CD14-positive monocyte (primary cell): Measurements from ENCODE around the genes FXYD2, ATP5MG, KMT2A and ARCN1.

GRCh38 chr11:117816796-117817221 lies 7.7 kb downstream of the FXYD2 start:
- CAGE, long polyA plus RNA = no peak

DNA sequence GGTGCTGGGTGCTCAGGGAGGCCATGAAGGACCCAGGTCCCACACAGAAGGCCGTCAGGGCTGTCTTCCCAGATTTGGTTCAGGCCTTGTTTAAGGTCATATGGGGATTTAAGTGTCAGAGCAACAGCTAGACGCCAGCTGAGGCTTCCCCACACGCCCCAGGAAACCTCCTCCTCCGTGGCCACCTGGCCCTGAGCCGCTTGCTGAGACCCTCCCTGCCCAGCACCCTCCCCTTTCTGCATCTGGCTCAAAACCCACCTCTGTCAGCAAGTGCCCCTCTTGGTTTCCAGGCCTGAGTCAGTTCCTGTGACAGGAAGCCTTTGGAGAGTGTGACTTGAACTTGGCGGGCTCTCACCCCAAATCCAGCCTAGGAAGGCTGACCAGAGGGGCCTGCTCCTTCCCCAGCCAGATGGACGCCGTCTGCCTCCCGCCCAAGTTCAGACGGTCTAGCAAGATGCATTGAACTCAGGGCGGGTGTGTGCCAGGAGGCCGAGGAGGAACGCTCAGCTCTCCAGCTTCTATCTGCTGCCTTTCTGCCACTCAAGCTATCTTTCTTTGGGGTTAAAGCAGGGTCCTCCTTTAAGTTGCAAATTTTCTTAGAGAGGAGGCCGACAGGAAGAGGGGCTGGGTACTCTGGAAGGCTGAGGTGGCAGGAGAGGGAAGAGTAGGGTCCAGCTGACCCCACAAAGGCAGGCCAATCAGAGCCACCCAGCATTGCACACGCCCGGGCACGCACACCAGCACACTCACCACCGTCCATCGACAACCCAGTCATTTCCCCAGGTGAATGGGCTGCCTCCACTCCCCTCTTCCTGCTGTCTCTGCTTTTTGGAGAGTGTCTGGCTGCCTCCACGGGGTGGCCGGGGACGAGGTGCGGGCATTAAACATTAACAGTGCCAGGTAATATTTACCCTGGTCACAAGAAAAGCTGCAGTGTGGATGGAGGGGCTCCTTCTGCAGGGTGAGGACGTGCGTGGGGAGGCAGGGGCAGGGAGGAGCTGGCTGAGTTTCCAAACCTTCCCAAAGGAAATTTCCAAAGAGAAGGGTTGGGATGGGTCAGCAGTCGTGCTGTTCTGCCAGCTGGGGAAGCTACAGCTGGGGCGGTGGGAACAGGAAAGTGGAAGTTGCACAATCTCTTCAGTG lies at the start of gene FXYD2:
TSS of gene FXYD2 (minus strand) at position 841 of the 1,143 bp plus-strand sequence.
- CAGE, long polyA plus RNA = no peak

- CAGE, long polyA plus RNA = start-site peak on the minus strand at chr11:117842161-117842261, 275 and 344 reads in 2 replicates
Measured at GRCh38 chr11:117842063-117842516, 17.5 kb upstream of the FXYD2 start.

DNA sequence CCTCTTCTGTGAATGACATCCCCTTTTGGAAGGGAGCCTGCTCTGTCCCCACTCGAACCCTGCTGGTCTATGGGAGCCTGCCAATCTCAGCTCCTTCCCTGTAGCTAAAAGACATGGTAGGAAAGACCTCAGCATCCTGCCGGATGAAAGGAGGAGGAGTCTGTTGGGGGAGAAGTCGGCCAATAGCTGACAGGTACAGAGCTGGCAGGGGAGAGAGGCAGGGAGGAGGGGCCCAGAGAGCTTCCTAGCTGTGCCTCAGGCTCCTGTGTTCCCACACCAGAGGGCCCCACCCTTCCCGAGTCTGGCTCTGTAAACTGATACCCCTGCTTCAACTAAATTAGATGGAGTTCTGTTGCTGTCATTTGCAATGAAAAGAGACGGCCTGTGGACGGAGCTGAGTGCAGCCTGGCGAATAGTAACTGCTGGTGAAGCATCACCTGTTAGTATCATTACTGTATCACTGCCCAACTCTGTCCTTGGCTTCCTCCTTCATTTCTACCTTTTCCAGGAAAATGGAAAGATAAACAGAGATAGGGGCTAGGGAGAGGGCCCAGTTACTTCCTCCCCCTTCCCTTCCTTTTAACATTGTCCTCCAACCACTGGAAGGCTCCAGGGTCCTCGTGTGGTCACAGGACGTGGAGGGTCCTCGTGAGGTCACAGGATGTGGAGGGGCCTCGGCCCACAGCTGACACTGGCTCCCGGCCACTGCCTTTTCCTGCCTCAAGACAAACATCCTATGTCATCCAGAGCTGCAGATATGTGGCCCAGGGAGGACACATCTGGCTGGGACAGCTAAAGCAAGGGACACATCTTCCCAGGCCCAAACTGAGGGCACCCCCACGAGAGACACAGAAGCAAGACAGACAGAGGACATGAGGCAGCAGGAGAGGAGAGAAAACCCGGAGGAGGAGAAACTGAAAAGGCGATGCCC lies 15.0 kb downstream of the FXYD6 start:
- CAGE, long polyA plus RNA = no peak

- CAGE, long polyA plus RNA = no peak
Measured at GRCh38 chr11:117989022-117989347, 2.8 kb downstream of the IL10RA start.

DNA sequence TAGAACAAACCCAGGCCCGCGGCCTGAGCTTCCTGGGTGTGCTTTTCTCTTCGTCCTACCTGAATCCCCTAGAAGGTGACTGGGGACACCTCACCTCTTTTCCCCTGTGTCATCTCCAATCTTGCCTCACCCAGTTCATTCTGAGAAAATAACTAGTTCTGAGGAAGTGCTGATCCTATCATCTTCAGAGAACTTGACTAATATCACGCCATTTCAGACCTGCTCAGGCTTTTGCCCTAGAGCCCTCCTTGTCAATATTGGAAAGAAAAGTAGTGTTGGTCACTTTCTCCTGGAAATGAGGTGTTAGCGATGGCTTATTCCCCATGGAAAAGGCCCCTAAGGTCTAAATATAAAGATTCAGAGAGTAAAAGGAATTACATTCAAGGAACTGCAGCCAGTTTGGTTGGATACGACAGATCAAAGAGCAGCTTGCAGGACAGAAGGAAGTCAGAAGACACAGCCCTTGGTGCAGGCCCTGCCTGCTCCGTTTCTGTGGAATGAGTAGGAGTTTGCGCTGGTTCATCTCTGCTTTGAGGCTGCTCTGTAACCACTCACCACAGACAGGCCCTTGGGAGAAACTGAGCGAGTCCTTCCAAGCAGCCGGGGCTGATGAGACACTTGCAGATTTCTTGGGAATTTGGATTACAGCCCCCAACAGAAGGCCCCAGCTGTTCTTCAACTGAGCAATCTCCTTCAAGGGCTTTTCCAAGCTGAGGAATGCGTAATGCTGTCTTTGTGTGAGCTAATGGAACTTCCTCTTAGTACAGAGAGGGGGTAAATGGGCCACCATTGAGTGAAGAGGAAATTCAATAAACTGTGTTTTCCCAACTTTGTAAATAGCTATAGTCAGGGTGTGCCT lies 16.2 kb downstream of the IL10RA start:
- CAGE, long polyA plus RNA = no peak

DNA sequence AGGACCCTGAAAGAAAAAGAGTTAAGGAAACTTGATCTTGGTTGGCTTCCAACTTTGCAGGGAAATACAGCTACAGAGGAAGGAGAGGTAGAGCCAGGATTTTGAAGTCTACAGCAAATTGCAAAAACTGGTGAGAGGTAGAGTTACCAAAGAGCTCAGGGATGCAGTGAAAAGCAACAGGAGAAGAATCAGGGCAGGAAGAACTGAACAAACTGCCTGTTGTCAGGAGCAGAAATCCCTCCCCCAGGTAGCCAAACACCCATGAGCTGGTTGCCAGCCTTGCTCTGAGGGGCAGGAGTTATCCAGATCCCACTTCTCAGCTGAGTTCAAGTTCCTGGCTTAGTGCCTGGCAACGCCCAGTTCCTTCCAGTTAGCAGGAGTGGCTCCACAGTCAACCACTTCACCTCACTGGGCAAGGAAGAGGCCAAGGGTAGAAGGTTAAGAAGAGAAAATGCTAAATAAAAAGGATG lies 1.8 kb upstream of the MPZL2 start:
- CAGE, long polyA plus RNA = no peak

- CAGE, long polyA plus RNA = start-site peak on the plus strand at chr11:118401602-118401638, 2,124 and 705 reads in 2 replicates
Measured at GRCh38 chr11:118400948-118402118, at the start of gene ATP5MG. TSS of gene ATP5MG (plus strand) at chr11:118401606.

DNA sequence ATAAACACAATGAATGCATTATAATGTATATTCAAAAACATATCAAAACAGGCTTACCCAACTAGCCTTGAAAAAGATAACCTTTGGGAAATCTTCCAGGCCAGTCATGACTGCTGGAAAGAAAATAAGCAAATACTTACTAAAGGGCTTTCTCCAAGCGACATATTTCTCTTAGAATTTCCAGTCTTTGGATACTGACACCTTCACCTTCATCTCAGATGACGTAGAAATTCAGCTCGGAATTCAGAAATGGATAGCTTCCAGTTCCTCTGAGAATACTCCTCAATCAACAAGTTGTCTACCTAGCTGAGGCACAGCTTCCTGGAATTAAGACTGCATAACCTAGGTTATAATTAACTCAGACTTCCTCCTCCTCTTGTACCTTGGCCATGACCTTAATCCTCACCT lies 17.2 kb downstream of the ATP5MG start:
- CAGE, long polyA plus RNA = no peak

GRCh38 chr11:118436305-118437018 lies at the start of gene KMT2A:
TSS of gene KMT2A (plus strand) at chr11:118436492.
- CAGE, long polyA plus RNA = no peak

DNA sequence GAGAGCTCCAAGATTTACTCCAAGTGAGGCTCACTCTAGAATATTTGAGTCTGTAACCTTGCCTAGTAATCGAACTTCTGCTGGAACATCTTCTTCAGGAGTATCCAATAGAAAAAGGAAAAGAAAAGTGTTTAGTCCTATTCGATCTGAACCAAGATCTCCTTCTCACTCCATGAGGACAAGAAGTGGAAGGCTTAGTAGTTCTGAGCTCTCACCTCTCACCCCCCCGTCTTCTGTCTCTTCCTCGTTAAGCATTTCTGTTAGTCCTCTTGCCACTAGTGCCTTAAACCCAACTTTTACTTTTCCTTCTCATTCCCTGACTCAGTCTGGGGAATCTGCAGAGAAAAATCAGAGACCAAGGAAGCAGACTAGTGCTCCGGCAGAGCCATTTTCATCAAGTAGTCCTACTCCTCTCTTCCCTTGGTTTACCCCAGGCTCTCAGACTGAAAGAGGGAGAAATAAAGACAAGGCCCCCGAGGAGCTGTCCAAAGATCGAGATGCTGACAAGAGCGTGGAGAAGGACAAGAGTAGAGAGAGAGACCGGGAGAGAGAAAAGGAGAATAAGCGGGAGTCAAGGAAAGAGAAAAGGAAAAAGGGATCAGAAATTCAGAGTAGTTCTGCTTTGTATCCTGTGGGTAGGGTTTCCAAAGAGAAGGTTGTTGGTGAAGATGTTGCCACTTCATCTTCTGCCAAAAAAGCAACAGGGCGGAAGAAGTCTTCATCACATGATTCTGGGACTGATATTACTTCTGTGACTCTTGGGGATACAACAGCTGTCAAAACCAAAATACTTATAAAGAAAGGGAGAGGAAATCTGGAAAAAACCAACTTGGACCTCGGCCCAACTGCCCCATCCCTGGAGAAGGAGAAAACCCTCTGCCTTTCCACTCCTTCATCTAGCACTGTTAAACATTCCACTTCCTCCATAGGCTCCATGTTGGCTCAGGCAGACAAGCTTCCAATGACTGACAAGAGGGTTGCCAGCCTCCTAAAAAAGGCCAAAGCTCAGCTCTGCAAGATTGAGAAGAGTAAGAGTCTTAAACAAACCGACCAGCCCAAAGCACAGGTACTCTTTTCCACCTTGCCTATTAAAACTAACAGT lies 37.3 kb downstream of the KMT2A start:
- CAGE, long polyA plus RNA = no peak

DNA sequence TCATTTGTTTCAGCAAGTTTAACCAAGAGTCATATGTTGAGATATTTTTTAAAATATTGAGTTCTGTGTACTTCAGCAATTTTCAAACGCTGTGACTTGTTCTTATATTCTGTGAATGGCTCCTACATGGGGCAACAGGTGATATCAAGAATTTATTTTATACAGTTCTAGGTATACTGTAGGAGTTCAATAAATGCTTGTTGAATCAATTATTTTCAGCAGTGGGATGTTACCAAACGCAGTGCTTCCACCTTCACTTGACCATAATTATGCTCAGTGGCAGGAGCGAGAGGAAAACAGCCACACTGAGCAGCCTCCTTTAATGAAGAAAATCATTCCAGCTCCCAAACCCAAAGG lies 31.8 kb upstream of the TTC36 start:
- CAGE, long polyA plus RNA = no peak

GRCh38 chr11:118572238-118572568 lies at the start of gene ARCN1:
TSS of gene ARCN1 (plus strand) at chr11:118572409.
- CAGE, long polyA plus RNA = start-site peak on the plus strand at chr11:118572395-118572432, 41 and 20 reads in 2 replicates

GRCh38 chr11:118587838-118588405 lies 15.7 kb downstream of the ARCN1 start:
- CAGE, long polyA plus RNA = no peak

GRCh38 chr11:118610775-118611302 lies 3.4 kb downstream of the PHLDB1 start:
- CAGE, long polyA plus RNA = no peak

DNA sequence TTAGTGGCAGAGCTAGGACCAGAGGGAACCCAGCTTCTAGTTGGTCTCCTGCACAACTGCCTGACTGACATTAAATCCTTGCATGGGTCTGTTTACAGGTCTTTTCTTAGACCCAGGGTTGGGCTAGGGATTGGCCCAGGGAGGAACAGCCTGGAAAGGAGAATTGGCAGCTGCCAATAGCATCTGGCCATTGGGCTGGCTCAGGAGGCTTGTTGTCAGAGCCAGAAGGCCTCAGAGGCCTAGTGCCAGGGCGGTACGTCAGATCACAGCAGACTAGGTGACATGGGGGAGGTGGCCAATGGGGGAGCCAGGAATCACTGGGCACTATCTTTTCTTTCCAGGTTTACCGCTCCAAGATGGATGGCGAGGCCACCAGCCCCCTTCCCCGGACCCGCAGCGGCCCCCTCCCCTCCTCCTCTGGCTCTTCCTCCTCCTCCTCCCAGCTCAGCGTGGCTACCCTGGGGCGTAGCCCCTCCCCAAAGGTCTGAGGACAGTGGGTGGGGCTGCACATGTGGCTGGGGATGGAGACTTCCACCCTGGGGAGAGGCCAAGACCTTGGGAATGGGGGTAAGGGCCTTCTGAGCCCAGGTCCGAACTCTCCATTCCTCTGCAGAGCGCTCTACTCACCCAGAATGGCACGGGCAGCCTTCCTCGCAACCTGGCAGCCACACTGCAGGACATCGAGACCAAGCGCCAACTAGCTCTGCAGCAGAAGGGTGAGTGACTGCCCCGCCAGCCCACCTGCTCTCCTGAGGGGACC lies 35.8 kb downstream of the TREH start:
- CAGE, long polyA plus RNA = no peak

GRCh38 chr11:118729688-118730446 lies 50.4 kb upstream of the TREH start:
- CAGE, long polyA plus RNA = no peak

DNA sequence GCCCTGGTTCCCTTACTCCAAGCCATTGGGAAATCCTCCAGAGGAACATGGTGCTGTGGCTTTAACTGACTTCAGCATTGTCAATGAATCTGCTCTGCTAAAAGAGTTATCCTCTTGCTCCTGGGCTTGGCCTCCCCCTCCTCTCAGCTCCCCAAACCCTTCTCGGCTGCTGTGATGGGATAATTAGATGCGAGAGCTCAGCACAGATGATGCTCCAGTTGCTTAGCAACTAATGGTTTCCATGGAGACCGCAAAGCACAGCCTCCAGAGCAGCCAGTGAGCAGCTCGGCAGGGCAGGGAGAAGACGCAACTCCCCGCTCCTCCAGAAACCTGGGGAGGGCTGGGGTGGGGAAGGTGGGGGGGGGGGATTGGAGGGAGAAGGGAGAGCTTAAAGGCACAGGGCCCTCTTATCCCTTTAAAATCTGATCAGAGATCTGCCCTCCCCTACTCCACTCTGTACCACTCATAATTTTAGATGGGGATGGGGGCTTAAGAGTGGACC lies 2.8 kb upstream of the UPK2 start:
- CAGE, long polyA plus RNA = no peak

DNA sequence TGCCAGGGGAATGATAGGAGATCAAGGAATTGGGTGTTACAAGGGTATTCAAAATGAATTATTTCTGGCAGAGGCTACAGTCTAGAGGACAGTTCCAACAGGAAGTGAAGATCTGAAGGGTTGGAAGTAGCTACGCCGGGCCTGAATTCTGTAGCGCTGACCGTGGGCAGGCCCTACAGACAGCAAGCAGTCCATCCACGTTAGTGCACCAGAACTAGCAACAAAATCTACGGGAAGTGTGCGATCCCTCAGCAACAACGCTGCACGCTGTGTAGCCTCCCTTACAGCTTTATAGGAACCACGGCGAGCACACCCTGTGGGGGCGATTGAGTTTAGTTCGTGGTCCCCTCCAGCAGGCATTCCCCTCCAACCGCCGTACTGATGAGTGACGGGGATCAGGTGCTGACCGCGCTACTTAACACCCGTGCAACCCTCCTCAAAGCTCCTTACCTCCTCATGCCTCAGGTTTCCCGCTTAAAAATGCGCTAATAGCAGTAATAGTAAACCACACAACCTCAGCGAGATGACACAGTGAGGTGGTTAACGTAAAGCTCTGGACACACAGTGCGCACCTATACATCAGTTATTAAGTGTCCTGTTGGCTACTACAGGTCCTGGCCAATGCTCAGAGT lies 544 bp upstream of the CENATAC start:
- CAGE, long polyA plus RNA = no peak

- CAGE, long polyA plus RNA = no peak
Measured at GRCh38 chr11:119015105-119015943, 2.8 kb downstream of the RPS25 start.